ENCODE measurements around a stretch of chr18.

GRCh38 chr18:79915191-79916241 lies 35.9 kb downstream of the SLC66A2 start:
- PRO-cap: no peak

GRCh38 chr18:79926887-79927627 lies 24.4 kb downstream of the SLC66A2 start:
- PRO-cap: no peak

- PRO-cap: no peak
These were observed 11.0 kb downstream of the SLC66A2 start for GRCh38 chr18:79940378-79940960.

DNA sequence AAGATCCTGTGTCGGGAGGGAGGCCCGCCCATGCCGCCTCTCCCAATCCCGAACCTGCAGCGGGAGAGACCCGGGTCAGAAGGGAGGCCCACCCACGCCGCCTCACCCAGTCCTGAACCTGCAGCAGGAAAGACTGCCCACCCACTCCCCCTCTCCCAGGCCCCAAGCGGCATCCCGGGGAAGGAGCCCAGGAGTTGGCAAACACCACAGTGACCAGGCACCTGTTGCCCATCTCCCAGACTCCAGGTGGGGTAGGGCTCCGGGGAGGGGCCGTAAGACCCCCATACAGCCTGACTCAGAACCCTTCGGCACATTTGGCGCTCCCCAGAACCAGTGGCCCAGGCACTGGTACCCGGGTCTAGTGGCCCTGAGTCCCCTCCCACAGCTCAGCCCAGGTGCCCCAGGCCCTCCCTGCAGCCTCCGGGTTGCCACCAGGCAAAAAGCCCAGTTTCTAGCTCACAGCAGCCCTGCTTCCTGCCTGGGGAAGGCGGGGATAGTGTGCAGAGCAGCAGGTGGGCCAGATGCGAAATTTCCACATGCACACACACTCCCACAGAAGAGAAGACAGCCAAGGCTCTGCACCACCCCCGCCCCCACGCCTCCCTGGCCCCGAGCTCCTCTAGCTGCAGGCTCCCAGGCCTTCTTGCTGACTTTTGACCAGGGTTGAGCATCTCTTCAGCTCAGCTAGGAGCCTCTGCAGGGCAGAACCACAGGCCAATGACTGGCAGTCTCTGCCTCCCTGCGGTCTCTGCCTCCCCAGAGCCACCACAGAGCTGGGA lies 7.5 kb downstream of the SLC66A2 start:
- PRO-cap: no peak

- PRO-cap: no peak
These were observed 6.7 kb downstream of the SLC66A2 start for GRCh38 chr18:79944575-79945292.

- PRO-cap: no peak
These were observed 5.8 kb downstream of the SLC66A2 start for GRCh38 chr18:79945586-79946076.

DNA sequence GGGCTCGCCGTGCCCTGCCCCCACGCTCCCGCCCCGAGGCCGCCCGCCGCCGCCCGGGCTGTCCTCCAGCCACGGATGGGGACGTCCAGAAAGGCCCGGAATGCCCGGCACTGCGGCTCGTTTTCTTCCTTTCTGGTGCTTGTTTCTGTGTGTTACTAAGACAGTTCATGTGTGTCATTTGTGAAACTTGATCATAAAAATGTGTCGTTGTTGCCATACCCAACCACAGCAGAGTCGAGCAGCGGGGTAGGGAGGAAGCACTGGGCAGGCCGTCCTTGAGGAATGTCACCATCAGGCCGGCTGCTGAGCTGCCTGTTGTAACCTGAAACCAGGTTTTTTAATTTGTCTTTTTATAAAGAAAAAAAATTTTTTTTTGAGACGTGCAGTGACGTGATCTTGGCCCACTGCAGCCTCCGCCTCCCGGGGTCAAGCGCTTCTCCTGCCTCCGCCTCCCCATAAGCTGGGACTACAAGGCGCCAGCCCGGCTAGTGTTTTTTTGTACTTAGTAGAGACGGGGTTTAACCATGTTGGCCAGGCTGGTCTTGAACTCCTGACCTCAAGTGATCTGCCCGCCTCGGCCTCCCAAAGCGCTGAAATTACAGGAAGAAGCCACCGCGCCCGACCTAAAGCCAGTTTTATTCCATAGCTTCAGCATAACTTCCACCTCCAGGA lies 559 bp upstream of the TXNL4A start:
- PRO-cap: bidirectional peak, plus-strand start at position 278 of the sequence, minus-strand start at position 284 of the sequence

- PRO-cap: no peak
These were observed 28.5 kb downstream of the ADNP2 start for GRCh38 chr18:80137412-80138064.

GRCh38 chr18:80148161-80148965 lies 39.3 kb downstream of the ADNP2 start:
- PRO-cap: no peak